ENCODE measurements around a stretch of chr1.

GRCh38 chr1:37889520-37889822, 30.1 kb upstream of the MTF1 start:
- PRO-cap, 3 experiments = no peak in any of the 3 experiments
- RRBS = no CpG with 5 or more reads among the region's 4 CpGs

GRCh38 chr1:37918961-37919441, 27.9 kb downstream of the INPP5B start:
- PRO-cap, 3 experiments = no peak in any of the 3 experiments
- RRBS = no CpG with 5 or more reads among the region's 3 CpGs

DNA sequence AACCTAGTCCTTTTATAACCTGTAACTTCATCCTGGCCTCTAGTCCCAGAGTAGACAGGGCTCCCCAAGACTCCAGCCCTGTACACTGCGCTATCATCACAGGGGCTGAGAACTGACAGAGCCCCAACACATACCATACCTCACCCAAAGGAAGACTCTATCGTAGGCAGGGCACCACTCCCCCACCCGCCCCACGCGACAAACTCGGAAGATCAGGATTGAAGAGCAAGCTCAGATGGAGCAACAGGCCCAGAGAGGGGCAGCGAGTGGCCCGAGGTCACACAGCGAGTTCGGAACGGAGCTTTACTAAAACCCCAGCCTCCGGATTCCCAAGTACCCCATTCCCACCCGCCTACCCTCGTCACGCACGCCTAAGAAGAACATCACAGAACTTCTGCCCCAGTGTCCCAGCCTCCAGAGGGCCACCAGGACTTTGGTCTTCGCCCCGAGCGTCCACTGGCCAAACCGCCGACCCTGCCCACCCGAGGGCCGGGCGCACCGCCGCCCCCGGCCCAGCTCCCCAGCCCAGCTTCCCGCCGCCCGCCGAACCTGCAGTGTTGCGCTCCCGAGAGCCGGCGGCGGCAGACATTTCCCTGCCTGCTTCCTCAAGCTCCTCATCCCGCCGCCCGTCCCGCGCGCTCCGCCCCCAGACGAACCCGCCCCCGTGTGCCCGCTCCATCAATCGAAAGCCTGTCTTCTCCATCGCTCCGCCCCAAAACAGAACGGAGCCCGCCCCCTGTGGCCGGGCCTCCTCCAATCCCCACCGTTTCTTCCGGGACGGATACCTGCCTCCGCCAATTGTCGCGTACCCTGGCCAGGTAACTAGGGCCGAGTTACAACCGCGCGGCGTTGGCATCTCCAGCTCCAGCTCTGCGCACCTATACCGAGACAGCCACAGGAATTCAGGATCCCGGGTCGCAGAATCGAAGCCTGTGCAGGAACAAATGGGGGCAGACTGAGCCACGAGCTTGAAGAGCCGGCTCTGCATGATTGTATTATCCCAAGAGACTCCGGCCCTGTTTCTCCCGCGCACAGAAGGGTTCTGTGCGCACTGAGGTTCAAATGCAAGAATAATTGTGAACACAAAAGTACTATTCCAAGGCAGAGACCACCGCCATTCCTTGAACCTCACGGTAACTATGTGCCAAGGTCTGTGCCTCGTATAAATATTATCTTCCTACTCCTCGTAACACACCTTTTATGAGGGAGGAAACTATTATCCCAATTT, 15.3 kb downstream of the INPP5B start:
- PRO-cap, 3 experiments = peak in 3 of 3 experiments; most common plus-strand start position 867 of the sequence (in 1); most common minus-strand start position 628 of the sequence (in 3)
- RRBS = 3% methylated on average over 13 of the region's 79 CpGs

- PRO-cap, 3 experiments = no peak in any of the 3 experiments
- RRBS = no CpG with 5 or more reads among the region's 7 CpGs
Measured at GRCh38 chr1:37980352-37980896, 9.4 kb downstream of the SF3A3 start.

DNA sequence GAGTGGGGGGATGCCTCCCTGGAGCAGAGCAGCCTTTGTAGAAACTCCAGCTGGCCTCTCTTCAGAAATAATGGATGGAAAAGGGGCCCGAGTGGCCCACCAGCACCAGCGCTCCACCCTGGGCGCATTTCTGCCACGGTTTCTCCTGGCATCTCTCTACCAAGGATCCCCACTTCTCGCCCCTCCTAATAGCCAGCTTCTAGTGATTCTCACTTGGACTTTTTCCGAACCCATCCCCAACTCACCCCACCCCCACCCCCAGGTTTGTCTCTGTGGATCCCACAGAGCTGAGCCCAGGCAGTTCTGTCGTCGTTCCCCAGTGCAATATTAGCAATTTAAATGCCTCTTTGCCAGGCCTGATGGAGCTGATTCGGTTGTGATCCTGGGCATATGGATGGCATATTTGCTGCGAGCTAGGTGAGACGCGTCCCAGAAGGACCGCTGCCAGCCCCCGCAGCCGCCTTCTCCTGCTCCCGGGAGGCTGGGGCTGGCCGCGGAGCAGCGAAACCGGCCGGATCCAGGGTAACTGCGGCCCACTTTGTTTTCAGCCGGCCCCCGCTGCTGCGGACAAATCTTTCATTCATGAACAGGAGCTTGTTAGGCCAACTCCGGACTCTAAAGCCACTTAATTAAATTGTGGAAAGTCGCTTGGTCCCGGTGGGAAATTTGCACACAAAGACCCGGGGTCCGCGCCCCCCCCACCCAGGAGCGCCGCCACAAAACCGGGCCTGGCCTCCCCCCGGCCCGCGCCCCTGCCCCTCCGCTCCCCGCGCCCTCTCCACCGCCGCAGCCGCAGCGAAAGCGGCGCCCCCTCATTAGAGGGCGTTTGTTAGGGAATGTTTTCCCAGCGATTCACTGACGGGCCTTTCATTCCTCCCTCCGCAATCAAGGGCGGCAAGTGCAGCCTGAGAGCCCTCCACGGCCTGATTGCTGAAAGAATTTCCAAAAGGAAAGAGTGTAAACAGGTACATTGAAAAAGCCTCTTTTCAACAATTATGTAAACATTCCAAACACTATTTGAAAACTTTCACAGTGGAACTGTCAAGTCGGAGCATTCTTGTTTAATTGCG, 383.4 kb downstream of the RRAGC start:
- PRO-cap, 3 experiments = no peak in any of the 3 experiments
- RRBS = 8% methylated on average over 14 of the region's 54 CpGs

DNA sequence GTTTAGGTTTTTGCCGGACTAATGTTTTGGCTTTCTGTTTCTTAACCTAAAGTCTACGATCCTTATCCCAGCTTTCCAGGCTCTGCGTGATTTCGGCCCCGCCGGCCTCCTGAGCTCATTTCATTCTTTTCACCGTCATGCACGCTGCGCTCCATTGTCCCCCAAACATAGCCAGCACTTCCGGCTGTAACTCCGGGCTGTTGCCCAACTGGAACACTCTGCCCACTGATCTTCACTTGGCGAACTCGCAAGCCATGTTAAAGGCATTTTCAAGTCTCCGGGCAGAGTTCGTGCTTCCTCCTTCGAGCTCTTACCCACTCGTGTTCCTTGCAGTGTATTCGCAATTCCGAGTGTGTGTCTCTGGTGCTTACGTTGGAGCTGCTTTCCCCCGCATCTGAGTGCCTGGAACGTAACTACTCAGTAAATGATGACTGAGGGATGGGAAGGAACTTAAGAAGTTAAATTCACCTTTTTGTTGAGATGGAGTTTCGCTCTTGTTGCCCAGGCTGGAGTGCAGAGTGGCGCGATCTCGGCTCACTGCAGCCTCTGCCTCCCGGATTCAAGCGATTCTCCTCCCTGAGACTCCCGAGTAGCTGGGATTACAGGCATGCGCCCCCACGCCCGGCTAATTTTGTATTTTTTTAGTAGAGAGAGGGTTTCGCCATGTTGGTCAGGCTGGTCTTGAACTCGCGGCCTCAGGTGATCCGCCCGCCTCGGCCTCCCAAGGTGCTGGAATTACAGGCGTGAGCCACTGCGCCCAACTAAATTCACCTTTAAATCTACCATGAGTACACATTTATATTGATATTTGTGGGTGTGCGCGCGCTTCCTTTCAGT, 677 bp downstream of the NDUFS5 start:
- PRO-cap, 3 experiments = peak in 3 of 3 experiments; most common plus-strand start position 116 of the sequence (in 1); most common minus-strand start position 111 of the sequence (in 1)
- RRBS = 1% methylated on average over 11 of the region's 43 CpGs

GRCh38 chr1:39104332-39104614, 78.1 kb downstream of the NDUFS5 start:
- PRO-cap, 3 experiments = no peak in any of the 3 experiments
- RRBS = no CpG with 5 or more reads among the region's 1 CpG

DNA sequence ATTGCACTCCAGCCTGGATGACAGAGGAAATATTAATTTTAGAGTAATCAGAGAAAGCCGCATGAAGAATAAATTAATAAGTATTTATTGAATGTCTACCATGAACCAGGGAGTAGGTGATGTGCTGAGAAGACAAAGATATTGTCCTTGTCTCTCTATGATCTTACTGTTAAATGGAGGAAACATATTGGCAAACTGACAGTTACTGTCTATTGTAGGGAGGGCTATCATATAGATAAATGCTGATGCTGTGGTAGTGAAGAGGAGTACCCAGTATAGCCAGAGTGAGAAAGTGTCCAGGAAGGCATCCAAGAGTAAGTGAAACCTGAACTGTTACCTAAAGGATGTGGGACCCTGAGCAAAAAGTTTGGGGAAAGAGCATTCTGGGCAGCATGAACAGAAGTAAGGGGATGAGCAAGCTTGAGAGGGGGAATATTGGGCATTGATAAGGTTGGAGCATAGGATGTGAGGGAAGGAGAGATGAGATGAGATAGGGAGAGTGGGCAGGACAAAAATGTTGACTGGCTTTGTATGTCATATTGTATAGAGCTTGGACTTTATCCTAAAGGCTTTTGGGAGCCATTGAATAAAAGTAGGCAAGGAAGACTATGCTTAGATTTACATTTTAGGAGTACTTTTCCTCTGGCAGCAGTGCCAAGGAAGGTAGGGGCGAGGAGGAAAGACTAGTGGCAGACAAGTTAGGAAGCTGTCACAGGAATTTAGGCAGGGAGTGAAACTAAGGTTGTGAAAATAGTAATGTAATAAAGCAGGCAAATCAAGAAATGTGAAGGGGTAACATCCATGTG, 88.6 kb downstream of the NDUFS5 start:
- PRO-cap, 3 experiments = no peak in any of the 3 experiments
- RRBS = no CpG with 5 or more reads among the region's 2 CpGs

GRCh38 chr1:39141125-39141639, 63.3 kb upstream of the MACF1 start:
- PRO-cap, 3 experiments = no peak in any of the 3 experiments
- RRBS = no CpG with 5 or more reads among the region's 3 CpGs

GRCh38 chr1:39215599-39216020, 11.1 kb downstream of the MACF1 start:
- PRO-cap, 3 experiments = no peak in any of the 3 experiments
- RRBS = no CpG with 5 or more reads among the region's 2 CpGs

- PRO-cap, 3 experiments = no peak in any of the 3 experiments
- RRBS = no CpG with 5 or more reads among the region's 4 CpGs
Measured at GRCh38 chr1:39269659-39270535, 65.4 kb downstream of the MACF1 start.

- PRO-cap, 3 experiments = no peak in any of the 3 experiments
- RRBS = no CpG with 5 or more reads among the region's 4 CpGs
Measured at GRCh38 chr1:39281972-39282629, 77.6 kb downstream of the MACF1 start.

- PRO-cap, 3 experiments = no peak in any of the 3 experiments
- RRBS = no CpG with 5 or more reads among the region's 5 CpGs
Measured at GRCh38 chr1:39284873-39285612, 80.5 kb downstream of the MACF1 start.

DNA sequence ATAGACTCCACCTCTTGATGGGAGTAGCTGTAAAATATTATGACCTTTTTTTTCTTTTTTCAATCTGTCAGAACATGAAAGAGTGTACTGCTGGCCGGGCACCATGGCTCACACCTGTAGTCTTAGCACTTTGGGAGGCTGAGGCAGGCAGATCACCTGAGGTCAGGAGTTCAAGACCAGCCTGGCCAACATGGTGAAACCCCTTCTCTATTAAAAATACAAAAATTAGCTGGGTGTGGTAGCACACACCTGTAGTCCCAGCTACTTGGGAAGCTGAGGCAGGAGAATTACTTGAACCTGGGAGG, 91.8 kb downstream of the MACF1 start:
- PRO-cap, 3 experiments = no peak in any of the 3 experiments
- RRBS = no CpG with 5 or more reads among the region's 1 CpG

GRCh38 chr1:39317039-39317510, 112.6 kb downstream of the MACF1 start:
- PRO-cap, 3 experiments = no peak in any of the 3 experiments
- RRBS = no CpG with 5 or more reads among the region's 8 CpGs

DNA sequence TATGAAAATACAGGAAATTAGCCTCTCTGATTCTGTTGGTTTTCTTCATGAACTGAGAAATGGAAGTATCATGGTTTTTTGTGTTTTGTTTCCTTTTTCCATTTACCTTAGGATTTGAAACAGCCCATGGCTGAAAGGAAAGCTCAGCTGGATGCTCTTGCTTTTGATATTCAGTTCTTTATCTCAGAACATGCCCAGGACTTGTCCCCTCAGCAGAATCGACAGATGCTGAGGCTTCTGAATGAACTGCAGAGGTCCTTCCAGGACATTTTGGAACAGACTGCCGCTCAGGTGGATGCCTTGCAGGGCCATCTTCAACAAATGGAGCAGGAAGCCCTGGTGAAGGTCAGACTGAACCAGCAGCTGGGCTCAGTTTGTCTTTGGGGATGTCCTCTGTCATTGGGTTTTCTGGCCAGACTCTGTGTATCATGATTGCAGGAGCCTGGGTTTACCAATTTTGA, 142.4 kb downstream of the MACF1 start:
- PRO-cap, 3 experiments = no peak in any of the 3 experiments
- RRBS = no CpG with 5 or more reads among the region's 2 CpGs

- PRO-cap, 3 experiments = no peak in any of the 3 experiments
- RRBS = no CpG with 5 or more reads among the region's 5 CpGs
Measured at GRCh38 chr1:39432226-39432855, 59.1 kb upstream of the BMP8A start.

DNA sequence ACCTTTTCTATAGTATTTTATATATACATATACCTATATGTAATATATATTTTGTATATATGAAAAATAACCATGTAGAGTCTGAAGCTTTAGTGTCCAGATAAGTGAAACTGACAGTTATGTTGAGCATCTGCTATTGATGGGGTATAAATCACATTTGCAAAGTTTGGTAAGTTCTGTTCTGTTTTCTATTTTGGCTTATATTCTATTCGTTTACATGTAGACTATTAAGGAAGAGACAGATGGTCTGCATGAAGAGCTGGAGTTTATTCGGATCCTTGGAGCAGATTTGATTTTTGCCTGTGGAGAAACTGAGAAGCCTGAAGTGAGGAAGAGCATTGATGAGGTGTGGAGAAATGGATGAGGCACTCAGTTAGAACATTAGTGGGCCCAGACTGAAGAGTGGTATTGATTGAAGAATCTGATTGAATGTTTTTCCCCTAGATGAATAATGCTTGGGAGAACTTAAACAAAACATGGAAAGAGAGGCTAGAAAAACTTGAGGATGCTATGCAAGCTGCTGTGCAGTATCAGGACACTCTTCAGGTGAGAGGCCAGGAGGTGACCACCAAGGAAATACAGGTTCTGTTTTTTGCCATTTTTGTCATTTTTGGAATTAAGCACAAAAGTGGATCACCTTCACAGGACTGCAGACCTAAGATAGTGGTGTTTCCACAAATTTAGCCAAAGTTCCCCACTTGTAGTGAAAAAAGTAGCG, 50.5 kb upstream of the BMP8A start:
- PRO-cap, 3 experiments = no peak in any of the 3 experiments
- RRBS = no CpG with 5 or more reads among the region's 3 CpGs

DNA sequence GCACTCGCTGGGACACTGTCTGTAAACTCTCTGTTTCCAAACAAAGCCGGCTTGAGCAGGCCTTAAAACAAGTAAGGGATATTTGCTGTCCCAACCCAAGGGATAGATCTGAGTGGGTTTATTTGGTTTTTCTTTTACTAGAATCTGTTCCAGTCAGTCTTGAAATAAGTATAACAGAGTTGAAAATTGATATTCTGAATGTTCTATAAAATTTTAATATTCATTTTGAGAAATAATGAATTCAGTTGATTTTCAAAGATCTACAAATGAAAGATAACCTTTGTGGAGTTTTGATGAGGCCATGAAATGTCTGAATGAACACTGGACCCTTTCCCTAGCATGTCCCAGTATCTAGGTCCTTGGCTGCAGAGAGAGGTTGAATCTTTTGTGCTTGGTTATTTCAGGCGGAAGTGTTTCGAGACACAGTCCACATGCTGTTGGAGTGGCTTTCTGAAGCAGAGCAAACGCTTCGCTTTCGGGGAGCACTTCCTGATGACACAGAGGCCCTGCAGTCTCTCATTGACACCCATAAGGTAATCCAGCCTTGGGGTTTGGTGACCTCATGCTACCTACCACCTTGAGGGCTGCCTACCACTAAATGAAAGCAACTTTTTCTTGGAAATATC, 39.0 kb upstream of the BMP8A start:
- PRO-cap, 3 experiments = no peak in any of the 3 experiments
- RRBS = no CpG with 5 or more reads among the region's 7 CpGs

DNA sequence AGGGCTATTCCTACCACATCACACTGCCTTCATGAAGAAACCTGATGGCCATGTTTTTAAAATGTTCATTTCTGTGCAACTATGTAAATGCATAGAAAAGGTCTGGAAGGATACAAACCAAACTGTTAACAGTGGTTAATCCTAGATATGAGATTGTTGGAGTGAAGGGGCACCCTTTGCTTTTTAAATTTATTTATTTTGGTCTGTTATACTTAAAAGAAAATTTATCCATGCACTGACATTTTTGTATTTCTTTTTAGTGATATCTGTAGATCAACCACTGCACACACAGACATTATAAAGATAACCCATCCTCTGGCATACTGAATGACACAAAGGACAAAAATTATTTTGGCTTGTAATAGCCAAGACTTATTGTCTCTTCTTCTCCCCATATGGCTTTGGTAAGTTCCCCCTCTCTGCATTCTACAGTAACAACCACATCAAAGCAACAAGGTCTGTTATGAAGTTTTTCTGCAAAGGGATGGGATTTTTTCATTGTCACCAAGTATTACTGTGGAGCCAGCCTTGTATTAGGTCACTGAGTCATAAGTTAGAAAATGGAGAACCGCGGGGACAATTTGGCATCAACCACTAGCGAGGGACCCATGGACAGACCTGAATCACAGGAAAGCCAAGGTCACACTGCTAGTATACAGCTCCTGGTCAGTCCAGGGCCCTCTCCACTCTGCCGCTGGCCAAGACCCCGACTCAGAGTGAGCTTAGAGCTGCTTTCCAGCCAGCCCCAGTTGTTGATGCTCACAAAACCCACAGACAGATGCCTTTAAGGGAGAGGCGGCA, 6.2 kb downstream of the PABPC4 start:
- PRO-cap, 3 experiments = no peak in any of the 3 experiments
- RRBS = no CpG with 5 or more reads among the region's 6 CpGs

All from breast (tissue), 4 donors.